Omental fat pad (tissue), 4 donors: ENCODE results near the gene CHRM3.

GRCh38 chr1:237011276-237011871, 7.1 kb upstream of the MT1HL1 start:
- PRO-cap: no peak
- RAMPAGE, long total RNA, 4 experiments: no peak in any of the 4 experiments

DNA sequence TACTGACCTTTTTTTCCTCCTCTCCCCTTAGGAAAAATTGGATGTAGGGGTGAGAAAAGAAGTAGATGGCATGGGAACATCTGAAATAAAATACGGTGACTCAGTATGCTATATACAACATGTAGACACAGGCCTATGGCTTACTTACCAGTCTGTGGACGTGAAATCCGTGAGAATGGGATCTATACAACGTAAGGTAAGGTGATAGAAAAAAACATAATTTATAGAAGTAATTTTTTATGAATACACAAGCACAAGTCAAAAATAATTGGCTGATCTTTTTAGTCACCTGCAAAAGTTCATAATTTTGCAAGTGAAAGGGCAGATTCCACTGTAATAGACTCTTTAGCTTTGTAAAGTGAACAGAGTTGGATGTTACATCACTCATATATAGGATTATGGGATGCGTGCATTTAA, 399.3 kb downstream of the RYR2 start:
- PRO-cap: no peak
- RAMPAGE, long total RNA, 4 experiments: no peak in any of the 4 experiments

GRCh38 chr1:237817164-237817711, 73.5 kb downstream of the ZP4 start:
- PRO-cap: no peak
- RAMPAGE, long total RNA, 4 experiments: no peak in any of the 4 experiments

DNA sequence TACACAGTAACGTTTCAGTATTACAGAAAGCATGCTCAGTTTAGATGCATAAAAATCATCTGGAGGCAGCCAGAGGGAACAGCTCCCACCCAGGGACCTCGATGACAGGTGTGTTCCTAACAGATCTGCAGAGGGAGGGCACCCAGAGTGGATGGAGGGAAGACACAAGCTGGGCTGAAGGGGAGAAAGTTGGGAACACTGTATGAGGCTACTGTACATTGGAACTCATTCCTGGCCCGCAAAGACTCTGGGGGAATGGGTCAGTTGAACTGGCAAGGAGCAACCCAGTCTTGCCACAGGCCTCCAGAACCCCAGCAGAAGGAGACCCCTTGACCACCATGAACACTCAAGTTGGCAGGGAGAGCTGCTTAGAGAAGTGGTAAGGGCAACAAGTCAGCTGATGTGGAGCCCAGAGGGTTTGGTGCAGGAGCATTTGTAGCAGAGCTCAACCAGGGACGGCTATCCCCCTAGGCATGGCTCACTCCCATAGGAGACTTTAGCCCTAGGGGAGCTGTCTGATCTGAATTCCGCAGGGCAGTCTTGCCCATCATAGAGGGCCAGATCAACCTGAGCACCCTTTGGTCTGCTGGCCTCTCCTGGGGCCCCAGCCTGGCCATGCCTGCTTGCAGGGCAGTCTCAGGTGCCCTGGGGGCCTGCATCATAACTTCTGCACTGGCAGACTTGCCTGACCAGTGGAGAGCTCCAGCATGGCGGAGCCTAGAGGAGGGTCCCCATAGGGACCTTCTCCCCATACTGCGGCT, 52.2 kb downstream of the ZP4 start:
- PRO-cap: no peak
- RAMPAGE, long total RNA, 4 experiments: no peak in any of the 4 experiments

DNA sequence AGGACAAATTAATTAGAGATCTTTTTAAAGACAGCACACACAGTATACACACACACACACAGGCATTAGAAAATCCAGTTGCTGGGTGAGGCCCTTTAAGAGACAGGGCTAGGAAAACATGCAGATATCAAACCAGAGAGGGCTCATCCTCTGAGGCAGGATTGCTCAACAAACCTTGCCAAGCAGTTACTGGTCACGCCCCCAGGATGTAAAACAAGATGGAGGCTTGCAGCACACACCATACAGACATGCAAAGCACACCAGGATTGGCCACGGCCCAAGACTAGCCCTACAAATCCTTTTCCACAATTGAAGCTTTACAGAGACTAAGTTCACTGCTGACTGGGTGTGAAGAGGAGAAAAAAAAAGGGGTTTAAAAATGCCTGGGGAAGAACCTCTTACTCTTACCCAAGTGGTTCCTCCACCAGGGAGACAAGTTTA, 594.3 kb upstream of the ZP4 start:
- PRO-cap: no peak
- RAMPAGE, long total RNA, 4 experiments: no peak in any of the 4 experiments

DNA sequence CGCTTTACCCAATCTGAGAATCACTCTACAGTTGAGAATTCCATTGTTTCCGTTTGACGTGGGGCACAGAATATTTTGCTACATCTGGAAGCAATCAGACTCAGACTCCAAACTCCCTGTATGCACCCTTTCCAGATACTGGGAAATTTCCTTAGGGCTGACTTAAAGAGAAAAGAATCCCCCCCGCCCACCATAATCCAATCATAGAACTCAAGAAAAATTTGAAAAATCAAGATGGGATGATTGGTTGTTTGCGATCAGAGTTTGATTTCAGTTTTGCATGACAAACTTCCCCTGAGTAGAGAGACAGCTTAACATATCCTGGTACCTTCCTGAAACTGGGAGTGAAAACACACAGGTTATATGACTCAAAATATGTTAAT, 699.4 kb upstream of the ZP4 start:
- PRO-cap: no peak
- RAMPAGE, long total RNA, 4 experiments: no peak in any of the 4 experiments

GRCh38 chr1:239315468-239316082, 70.8 kb upstream of the CHRM3 start:
- PRO-cap: no peak
- RAMPAGE, long total RNA, 4 experiments: no peak in any of the 4 experiments

DNA sequence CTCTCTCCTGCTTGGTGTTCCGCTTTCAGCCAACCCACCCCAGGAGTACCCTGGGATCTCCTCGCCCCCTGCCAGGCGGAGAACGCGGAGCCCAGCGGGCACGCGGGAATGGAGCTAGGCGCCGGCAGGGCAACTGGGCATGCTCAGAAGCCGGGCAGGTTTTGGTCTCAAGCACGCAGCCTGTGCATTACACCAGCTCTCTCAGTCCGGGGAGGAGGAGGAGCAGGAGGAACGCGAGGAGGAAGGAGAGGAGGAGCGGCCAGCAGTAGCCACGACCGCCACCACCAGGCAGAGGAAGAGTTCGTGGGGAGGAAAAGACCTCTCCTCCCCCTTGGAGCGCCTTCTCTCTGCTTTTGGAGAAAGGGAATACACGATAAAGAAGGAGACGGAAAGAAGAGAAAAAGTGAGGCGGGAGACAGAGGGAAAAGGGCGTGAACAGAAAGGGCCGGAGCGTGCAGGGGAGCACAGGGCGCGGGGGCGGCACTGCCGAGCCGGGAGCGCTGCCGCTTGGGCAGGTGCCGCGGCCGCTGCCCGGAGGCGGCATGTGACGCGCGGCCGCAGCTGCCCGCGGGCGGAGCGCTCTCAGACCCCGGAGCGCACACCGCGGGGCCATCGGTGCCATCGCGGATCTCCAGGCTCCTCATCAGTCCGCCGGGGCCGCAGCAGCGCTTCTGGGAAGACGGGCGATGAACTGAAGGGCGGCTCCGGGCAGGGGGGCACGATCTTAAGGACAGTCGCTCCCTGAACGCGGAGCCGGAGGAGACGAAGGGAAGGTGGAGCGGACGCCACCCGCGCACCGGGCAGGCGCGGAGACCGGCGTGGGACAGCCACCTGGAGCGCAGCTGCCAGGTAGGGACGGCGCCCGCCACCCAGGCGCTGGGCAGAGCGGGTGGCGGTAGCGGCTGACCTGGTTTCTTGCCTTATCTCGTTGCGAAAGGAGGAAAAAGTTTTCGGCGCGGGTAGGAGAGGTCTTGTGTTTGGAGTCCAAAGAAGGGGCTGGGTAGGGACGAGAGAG, at the start of gene CHRM3:
Gene CHRM3 (plus strand): TSS at position 190 of the 1,015 bp plus-strand sequence.
- PRO-cap: no peak
- RAMPAGE, long total RNA, 4 experiments: start-site peak on the plus strand in 2 of 4 experiments, centred at positions 224 to 566 of the sequence, 5 to 11 reads per replicate

GRCh38 chr1:239389756-239390124, 3.4 kb downstream of the CHRM3 start:
- PRO-cap: no peak
- RAMPAGE, long total RNA, 4 experiments: no peak in any of the 4 experiments

- PRO-cap: no peak
- RAMPAGE, long total RNA, 4 experiments: no peak in any of the 4 experiments
Observed at GRCh38 chr1:239684314-239685038, 298.1 kb downstream of the CHRM3 start.

DNA sequence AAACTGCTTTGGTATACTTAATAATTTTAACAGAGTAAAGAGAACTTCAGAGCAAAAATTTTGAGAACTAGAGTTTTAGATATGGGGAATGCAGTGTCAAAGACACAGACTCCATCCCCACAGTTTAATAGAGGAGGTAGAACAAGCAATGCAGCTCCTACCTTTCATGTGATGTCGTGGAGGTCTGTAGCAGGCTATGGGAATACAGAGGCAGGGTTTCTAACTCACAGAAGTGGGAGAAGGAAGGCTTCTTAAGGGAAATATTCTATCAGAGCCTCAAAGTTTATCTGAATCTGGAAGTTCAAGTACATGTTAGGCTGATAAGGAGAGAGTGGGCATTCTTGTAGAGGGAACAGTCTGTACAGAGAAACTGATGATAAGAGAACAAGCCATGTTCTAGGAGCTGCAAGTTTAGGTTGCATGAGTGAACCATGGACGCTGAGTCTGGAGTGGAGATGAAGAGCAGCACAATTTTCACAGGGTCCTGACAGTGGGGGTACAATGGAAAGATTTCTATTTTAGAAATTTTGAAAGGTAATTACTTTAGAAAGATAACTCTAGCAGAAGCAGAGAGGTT, 344.0 kb downstream of the CHRM3 start:
- PRO-cap: no peak
- RAMPAGE, long total RNA, 4 experiments: no peak in any of the 4 experiments

- PRO-cap: no peak
- RAMPAGE, long total RNA, 4 experiments: no peak in any of the 4 experiments
Observed at GRCh38 chr1:239815845-239816541, 275.7 kb upstream of the FMN2 start.

GRCh38 chr1:240245016-240245632, 153.4 kb downstream of the FMN2 start:
- PRO-cap: no peak
- RAMPAGE, long total RNA, 4 experiments: no peak in any of the 4 experiments

GRCh38 chr1:240285108-240285450, 193.4 kb downstream of the FMN2 start:
- PRO-cap: no peak
- RAMPAGE, long total RNA, 4 experiments: no peak in any of the 4 experiments

GRCh38 chr1:240599253-240599722, 12.7 kb downstream of the GREM2 start:
- PRO-cap: no peak
- RAMPAGE, long total RNA, 4 experiments: no peak in any of the 4 experiments

GRCh38 chr1:240603012-240603252, 9.0 kb downstream of the GREM2 start:
- PRO-cap: no peak
- RAMPAGE, long total RNA, 4 experiments: no peak in any of the 4 experiments

GRCh38 chr1:241503961-241504493, 15.5 kb downstream of the FH start:
- PRO-cap: no peak
- RAMPAGE, long total RNA, 4 experiments: no peak in any of the 4 experiments

- PRO-cap: no peak
- RAMPAGE, long total RNA, 4 experiments: no peak in any of the 4 experiments
Observed at GRCh38 chr1:241615506-241616196, 24.5 kb downstream of the CHML start.

DNA sequence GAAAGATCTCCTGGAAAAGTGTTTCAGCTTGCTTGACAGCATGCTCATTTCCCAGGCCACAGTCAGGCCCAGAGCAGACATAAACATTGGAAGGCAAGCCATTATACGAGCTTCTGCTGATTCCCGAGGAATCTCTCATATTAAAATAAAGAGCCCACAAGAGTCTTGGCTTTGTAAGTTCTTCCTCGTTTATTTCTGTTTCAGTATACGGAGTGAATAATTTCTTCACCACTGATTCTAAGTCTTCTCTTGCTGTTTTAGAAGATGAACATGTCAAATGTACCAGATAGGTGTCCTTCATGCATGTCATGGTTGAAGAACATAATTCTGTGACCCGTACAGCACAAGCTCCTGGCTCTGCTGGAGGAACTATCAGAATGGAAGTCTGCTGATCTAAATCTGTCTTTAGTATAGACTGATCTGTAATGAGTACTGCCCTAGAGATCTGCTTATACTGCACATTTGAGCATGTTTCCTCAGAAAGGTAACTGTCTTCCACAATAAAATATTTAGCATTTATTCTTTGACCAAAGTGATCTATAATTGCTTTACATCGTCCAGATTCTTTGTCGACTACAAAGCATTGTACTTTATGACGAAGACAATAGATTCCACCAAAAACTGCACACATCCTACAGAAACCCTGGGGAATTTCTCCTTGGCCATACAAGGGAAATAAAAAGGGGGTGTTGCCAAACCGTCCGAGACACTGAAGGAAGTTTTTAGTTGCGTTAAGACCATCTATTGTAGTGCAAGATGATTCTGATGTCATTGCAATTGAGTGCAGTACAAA, 6.0 kb downstream of the CHML start:
- PRO-cap: no peak
- RAMPAGE, long total RNA, 4 experiments: no peak in any of the 4 experiments

DNA sequence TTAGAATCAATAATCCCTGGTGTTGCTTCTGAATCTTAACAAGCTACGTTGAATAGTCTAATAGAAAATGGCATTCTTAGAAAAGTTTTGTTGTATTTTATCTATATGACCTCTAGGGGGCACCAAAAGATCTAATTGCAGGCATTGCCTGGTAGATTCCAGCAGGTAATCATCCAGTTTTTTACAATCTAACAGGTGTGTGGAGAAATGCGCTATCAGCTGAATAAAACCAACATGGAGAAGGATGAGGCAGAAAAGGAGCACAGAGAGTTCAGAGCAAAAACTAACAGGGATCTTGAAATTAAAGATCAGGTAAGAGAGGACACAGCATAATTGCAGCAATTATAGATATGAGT, 88.2 kb downstream of the SDCCAG8 start:
- PRO-cap: no peak
- RAMPAGE, long total RNA, 4 experiments: no peak in any of the 4 experiments